Ovary (tissue), 7 donors: Measurements from ENCODE around the genes UBQLN2 and ZC3H12B.

DNA sequence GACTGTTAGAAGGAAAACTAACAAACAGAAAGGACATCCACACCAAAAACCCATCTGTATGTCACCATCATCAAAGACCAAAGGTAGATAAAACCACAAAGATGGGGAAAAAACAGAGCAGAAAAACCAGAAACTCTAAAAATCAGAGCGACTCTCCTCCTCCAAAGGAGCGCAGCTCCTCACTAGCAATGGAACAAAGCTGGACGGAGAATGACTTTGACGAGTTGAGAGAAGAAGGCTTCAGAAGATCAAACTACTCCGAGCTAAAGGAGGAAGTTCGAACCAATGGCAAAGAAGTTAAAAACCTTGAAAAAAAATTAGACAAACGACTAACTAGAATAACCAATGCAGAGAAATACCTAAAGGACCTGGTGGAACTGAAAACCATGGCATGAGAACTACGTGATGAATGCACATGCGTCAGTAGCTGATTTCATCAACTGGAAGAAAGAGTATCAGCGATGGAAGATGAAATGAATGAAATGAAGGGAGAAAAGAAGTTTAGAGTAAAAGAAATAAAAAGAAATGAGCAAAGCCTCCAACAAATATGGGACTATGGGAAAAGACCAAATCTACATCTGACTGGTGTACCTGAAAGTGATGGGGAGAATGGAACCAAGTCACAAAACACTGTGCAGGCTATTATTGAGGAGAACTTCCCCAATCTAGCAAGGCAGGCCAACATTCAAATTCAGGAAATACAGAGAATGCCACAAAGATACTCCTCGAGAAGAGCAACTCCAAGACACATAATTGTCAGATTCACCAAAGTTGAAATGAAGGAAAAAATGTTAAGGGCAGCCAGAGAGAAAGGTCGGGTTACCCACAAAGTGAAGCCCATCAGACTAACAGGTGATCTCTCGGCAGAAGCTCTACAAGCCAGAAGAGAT is 220.0 kb downstream of the RRAGB start:
- PRO-cap, 7 experiments, result no peak in any of the 7 experiments
- RAMPAGE, long total RNA, 2 experiments, result no peak in any of the 2 experiments

DNA sequence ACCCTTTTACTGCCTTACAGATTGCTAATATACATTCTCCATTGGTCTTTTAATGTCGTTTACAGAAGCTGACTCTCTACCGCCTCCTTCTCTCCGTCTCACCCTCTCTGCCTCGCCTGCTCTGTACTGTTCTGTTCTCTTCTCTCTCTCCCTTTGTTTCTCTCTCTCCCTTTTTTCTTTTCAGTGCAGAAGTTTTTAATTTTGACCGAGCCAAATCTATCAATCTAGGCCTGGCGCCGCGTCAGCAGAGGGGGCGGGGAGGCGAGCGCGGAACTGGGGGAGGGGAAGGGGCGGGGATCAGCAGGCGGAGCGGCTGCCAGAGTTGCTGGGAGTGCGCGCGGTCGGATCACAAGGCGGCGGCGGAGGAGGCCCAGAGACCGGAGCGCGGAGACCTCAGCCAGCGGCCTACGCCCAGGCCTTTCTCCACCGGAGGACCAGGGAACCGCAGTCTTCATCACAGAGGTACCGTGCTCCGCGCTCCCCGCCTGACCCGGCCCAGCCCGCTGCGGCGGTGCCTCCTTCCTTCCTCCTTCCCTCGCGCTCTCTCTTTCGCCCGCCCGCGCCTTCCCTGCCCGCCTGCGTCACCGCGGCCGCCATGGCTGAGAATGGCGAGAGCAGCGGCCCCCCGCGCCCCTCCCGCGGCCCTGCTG is at the start of gene UBQLN2:
TSS of gene UBQLN2 (plus strand) at position 349 of the 650 bp plus-strand sequence.
- PRO-cap, 7 experiments, result peak in 7 of 7 experiments; most common plus-strand start position 351 of the sequence (in 4); most common minus-strand start position 275 of the sequence (in 3)
- RAMPAGE, long total RNA, 2 experiments, result start-site peak on the plus strand in 2 of 2 experiments, centred at positions 350 to 352 of the sequence, 84 to 88 reads per replicate

GRCh38 chrX:56994152-56995026 is 952 bp downstream of the SPIN3 start:
- PRO-cap, 7 experiments, result no peak in any of the 7 experiments
- RAMPAGE, long total RNA, 2 experiments, result no peak in any of the 2 experiments

- PRO-cap, 7 experiments, result no peak in any of the 7 experiments
- RAMPAGE, long total RNA, 2 experiments, result no peak in any of the 2 experiments
Observed at GRCh38 chrX:63349312-63350339, 1.5 kb downstream of the SPIN4 start.

GRCh38 chrX:63434096-63435038 is 83.2 kb upstream of the SPIN4 start:
- PRO-cap, 7 experiments, result no peak in any of the 7 experiments
- RAMPAGE, long total RNA, 2 experiments, result no peak in any of the 2 experiments

DNA sequence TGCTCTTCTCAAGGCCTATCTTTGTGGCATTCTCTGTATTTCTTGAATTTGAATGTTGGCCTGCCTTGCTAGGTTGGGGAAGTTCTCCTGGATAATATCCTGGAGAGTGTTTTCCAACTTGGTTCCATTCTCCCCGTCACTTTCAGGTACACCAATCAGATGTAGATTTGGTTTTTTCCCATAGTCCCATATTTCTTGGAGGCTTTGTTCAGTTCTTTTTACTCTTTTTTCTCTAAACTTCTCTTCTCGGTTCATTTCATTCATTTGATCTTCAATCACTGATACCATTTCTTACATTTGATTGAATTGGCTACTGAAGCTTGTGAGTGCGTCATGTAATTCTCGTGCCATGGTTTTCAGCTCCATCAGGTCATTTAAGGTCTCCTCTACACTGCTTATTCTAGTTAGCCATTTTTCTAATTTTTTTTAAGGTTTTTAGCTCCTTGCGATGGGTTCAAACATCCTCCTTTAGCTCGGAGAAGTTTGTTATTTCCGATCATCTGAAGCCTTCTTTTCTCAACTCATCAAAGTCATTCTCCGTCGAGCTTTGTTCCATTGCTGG is 99.8 kb upstream of the SPIN4 start:
- PRO-cap, 7 experiments, result no peak in any of the 7 experiments
- RAMPAGE, long total RNA, 2 experiments, result no peak in any of the 2 experiments

GRCh38 chrX:64192009-64192826 is 13.3 kb downstream of the AMER1 start:
- PRO-cap, 7 experiments, result no peak in any of the 7 experiments
- RAMPAGE, long total RNA, 2 experiments, result no peak in any of the 2 experiments

- PRO-cap, 7 experiments, result no peak in any of the 7 experiments
- RAMPAGE, long total RNA, 2 experiments, result no peak in any of the 2 experiments
Observed at GRCh38 chrX:64928615-64929097, 47.6 kb downstream of the ZC4H2 start.

DNA sequence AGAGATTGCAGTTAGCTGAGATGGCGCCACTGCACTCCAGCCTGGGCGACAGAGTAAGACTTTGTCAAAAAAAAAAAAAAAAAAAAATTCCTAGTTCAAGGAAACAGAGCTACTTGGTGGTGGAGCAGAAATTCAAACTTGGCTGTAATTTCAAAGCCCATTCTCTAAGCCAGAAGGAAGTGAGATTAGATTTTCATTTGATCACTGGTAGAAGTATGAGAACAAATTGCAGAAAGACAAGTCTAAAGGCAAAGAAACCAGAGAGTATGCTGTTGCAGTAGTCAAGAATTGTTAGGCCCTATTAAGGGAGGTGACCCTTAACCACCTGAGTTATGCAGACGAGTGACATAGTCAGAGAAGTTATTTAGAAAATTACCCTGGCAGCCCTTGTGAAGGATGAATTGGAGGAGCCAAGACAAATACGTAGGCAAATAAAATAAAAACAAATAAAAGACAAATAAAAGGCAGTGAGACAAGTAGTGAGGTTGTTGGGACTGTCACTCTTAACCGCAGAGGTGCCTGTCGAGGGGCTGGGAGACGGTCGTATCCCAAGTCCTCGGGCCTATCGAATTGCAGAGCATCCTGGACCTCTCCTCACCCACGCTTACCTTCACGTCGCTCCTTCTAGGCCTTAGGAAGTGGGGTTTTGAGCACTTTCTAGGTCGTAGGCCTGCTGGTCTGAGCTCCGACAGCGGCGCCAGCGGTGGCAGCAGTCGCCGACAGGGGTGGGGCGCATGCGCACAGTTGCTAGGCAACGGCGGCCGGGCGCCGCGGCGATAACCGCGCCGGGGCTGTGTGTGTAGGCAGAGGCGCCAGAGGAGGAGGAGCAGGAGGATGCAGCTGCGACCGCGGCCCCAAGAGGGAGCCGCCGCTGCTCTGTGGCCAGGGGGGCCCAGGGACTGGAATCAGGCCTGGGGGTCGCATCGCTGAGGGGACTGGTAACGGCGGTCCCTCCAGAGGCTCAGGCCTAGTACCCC is at the start of gene ZC3H12B:
TSS of gene ZC3H12B (plus strand) at position 806 of the 977 bp plus-strand sequence.
- PRO-cap, 7 experiments, result peak in 7 of 7 experiments; most common plus-strand start position 806 of the sequence (in 7); most common minus-strand start position 680 of the sequence (in 4)
- RAMPAGE, long total RNA, 2 experiments, result start-site peak on the plus strand in 2 of 2 experiments, centred at positions 813 to 815 of the sequence, 27 to 29 reads per replicate; start-site peak on the minus strand in 1 of 2 experiments, centred at position 711 of the sequence, 95 reads per replicate

DNA sequence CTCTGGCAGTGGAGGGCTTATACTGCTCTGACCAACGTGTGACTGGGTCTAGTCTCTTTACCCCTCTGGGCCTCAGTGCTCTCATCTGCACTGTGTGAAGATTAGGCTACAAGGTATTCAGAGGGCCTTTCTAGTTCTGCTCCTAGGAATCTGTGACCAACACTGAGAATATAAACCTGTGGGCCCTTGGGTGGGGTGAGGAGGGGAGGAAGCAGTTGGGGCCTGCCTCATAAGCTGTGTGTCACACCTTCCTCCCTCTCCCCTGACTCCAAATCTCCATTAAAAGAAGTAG is 66.4 kb upstream of the MSN start:
- PRO-cap, 7 experiments, result no peak in any of the 7 experiments
- RAMPAGE, long total RNA, 2 experiments, result no peak in any of the 2 experiments

- PRO-cap, 7 experiments, result no peak in any of the 7 experiments
- RAMPAGE, long total RNA, 2 experiments, result no peak in any of the 2 experiments
Observed at GRCh38 chrX:65619892-65620612, 47.4 kb upstream of the MSN start.

GRCh38 chrX:65644748-65645265 is 22.6 kb upstream of the MSN start:
- PRO-cap, 7 experiments, result no peak in any of the 7 experiments
- RAMPAGE, long total RNA, 2 experiments, result no peak in any of the 2 experiments

GRCh38 chrX:65668453-65669618 is 1.4 kb downstream of the MSN start:
- PRO-cap, 7 experiments, result peak in 7 of 7 experiments; most common plus-strand start chrX:65668782 (in 2); most common minus-strand start chrX:65669149 (in 7)
- RAMPAGE, long total RNA, 2 experiments, result no peak in any of the 2 experiments

DNA sequence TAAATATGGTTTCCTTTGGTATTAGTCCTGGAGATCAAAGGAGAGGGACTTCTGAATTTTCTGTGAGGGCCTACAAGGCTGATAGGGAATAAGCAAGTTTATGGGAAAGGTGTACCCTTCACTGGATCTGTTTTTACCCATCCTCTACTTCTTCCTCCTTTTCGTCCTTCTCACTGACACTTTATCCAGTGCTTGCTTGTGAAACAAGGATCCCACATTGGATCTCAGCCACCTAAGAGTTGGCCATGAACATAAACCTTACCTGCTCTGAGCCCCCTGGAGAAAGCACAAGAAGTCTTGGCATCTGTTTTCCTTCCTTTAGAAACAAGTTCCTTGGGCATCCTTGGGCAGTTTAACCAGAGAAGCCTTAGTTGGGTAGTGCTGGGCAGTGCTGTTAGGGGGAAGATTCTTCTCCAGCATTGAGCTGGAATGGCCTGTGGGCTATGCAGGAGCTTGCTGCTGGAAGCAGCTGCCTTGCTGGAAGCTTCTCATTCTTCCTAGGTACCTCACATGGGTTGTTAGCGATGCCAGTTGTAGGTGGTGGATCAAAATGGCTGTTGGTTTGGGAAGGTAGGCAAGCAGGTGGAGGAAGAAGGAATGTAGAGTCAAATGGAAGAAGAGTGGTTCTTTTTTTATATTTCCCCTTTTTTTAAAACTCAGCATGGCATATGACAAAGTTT is 12.2 kb downstream of the MSN start:
- PRO-cap, 7 experiments, result no peak in any of the 7 experiments
- RAMPAGE, long total RNA, 2 experiments, result no peak in any of the 2 experiments

DNA sequence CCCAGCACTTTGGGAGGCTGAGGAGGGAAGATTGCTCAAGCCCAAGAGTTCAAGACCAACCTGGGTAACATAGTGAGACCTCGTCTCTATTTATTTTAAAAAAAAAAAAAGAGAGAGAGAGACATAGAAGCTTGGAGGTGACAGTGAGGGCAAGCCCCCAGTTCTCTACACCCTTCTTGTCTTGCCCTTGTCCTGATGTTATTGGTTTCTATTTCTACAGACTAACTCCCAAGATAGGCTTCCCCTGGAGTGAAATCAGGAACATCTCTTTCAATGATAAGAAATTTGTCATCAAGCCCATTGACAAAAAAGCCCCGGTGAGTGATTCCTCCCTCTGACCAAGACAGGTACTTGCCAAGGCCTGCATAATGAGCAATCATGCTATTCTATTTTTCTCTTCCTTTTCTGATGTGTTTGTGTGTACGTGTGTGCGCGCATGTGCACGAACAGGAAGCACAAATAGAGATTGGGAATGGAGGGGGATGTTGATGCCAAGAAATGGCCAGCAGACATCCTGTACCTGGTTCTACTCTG is 65.6 kb downstream of the MSN start:
- PRO-cap, 7 experiments, result no peak in any of the 7 experiments
- RAMPAGE, long total RNA, 2 experiments, result no peak in any of the 2 experiments

DNA sequence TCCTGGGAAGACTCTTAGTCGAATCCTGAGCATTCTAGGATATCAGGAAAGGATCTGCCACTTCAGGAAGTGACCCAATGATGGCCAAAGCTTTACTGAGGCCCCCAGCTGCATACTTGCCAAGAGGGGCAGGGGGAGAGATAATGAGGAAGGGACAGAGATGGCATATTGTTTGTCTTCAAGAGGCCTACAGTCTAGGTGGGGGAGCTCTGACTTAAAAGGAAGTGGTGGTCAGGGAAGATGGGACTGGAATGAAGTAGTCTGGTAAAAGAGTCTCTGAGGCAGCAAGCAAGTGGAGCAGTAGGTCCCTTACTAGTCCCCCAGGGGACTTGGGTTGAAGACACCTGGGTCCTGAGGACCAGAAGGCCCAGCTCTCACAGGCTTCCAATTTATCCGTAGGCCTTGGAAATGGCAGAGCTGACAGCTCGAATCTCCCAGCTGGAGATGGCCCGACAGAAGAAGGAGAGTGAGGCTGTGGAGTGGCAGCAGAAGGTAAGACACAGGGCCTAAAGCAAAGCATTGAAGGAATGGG is 70.7 kb downstream of the MSN start:
- PRO-cap, 7 experiments, result no peak in any of the 7 experiments
- RAMPAGE, long total RNA, 2 experiments, result no peak in any of the 2 experiments

GRCh38 chrX:65739653-65740528 is 72.4 kb downstream of the MSN start:
- PRO-cap, 7 experiments, result no peak in any of the 7 experiments
- RAMPAGE, long total RNA, 2 experiments, result no peak in any of the 2 experiments

DNA sequence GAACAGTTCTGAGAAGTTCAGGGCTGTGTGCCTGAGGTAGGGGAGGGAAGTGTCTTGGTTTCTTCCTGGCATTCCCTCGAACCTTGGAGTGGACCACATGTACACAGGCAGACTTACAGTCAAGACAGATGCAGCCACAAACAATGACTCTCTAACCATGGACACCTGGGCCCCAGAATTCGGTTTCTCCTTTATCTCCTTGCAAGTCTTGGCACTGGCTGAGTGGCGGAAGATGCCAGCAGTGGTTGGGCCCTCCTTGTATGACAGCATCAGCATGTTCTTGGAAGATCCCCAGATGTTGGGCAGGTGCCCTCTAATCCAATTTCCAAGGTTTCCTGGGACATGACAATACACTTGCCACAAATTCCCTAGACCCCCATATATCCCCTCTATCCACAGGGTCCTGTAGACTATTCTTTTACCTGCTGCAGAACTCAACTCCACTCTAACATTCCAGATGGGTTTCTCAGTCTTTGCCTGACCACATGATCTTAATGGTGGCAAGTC is 180.0 kb downstream of the MSN start:
- PRO-cap, 7 experiments, result no peak in any of the 7 experiments
- RAMPAGE, long total RNA, 2 experiments, result no peak in any of the 2 experiments

- PRO-cap, 7 experiments, result no peak in any of the 7 experiments
- RAMPAGE, long total RNA, 2 experiments, result no peak in any of the 2 experiments
Observed at GRCh38 chrX:66164874-66165572, 976 bp downstream of the HEPH start.

DNA sequence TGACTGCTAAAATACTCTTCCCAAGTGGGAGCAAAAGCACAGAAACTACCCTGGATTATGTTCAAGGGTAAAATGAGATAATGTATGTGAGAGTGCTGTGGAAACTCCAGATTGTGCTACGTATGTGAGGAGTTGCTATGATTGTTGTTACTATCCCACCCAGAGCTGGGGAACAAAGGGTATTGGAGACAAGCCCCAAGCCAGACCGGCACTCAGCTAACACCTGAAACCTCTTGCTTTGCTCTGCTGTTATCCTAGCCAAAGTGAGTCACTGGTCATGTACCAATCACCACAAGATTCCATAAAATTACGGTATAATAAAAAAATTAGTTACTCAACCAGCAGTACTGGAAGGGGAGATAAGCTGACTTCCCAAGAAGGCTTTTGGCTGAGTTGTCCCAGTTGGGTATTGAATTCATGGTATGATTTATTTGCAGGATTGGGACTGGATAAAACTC is 5.4 kb downstream of the EDA2R start:
- PRO-cap, 7 experiments, result no peak in any of the 7 experiments
- RAMPAGE, long total RNA, 2 experiments, result no peak in any of the 2 experiments